Thoracic aorta (tissue), 1 donor: Measurements from ENCODE around the genes ATP6V1F, ATP6V1FNB and TMEM209.

GRCh38 chr7:128591670-128592536 lies 80.2 kb upstream of the GARIN1A start:
- RAMPAGE, long total RNA = no peak

DNA sequence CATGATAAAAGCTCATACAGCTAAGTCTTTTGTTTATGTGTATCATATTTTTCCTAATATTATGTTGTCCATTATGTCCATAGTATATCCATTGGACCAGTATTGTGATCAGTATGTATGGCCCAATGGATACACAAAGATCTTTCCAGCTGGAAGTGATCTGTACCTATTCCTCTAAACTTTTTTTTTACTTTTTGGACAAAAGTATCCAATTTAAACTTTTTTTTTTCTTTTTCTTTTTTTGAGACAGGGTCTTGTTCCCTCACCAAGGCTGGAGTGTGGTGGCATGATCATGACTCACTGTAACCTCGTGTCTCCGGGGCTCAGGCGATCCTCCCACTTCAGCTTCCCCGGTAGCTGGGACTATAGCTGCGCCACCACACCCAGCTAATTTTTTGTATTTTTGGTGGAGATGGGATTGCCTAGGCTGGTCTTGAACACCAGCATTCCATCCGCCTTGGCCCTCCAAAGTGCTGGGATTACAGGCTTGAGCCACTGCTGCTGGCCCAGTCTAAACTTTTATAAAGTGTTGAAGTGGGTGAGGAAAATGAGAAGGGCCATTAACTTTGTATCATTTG lies 4.2 kb downstream of the CALU start:
- RAMPAGE, long total RNA = no peak

GRCh38 chr7:128862195-128863385 lies at the start of gene ATP6V1F:
ATP6V1F (plus strand) TSS chr7:128862856.
- RAMPAGE, long total RNA = start-site peak on the plus strand at chr7:128862844-128862895, 527 reads

DNA sequence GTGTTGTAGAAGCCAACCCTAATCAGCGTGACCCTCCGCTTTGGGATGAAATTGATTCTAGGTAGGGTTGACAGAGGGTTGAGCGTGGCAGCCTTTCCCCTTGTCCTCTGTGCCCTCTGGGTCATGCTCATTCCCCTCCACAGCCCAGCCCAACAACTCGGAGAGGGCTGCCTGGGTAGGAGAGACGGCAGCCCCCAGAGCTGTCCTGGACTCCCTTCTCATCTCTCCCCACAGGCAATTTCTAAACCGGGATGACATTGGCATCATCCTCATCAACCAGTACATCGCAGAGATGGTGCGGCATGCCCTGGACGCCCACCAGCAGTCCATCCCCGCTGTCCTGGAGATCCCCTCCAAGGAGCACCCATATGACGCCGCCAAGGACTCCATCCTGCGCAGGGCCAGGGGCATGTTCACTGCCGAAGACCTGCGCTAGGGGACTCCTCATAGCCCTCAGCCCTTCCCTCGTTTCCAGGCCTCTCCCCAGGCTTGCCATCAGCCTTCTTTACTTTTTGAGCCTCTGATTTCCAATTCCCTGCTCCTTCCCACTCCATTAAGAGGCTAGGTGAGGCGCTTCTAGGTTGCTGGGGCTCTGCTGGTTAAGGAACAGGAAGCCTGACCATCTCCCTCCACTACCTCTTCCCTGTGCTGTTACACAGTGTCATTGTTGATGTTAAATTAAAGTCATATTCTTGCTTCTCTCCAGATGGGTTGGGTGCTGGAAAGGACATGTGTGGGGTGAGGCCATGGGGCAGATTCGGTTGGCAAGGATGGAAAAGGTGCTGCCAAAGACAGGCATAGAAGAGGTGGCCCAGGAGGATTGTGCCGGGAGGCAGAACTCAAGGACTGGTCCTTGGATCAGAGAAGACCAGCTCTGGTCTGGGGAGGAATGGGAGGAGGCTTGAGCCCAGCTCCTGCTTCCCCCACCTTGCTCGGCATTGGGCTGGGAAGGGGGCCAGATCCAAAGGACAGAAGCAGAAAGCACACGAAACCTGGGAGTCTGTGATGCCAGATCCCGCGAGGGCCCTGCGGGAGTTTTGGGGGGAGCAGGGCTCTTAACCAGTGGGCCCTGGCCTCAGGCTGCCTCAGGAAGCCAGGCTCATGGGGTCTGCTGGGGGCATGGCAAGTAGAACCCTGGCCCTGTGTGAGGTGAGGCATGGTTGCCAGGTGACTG lies 600 bp upstream of the ATP6V1FNB start:
- RAMPAGE, long total RNA = no peak

DNA sequence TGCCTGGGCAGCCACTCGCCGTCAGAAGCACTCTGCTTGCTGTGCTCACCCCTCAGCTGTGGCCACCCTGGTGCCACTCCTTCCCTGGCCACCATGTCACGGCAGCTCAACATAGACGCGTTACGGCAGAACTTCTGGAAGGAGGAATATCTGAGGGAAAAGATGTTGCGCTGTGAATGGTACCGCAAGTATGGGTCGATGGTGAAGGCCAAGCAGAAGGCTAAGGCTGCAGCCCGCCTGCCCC lies at the start of gene ATP6V1FNB:
TSS of gene ATP6V1FNB (plus strand) at position 14 of the 244 bp plus-strand sequence.
- RAMPAGE, long total RNA = no peak

DNA sequence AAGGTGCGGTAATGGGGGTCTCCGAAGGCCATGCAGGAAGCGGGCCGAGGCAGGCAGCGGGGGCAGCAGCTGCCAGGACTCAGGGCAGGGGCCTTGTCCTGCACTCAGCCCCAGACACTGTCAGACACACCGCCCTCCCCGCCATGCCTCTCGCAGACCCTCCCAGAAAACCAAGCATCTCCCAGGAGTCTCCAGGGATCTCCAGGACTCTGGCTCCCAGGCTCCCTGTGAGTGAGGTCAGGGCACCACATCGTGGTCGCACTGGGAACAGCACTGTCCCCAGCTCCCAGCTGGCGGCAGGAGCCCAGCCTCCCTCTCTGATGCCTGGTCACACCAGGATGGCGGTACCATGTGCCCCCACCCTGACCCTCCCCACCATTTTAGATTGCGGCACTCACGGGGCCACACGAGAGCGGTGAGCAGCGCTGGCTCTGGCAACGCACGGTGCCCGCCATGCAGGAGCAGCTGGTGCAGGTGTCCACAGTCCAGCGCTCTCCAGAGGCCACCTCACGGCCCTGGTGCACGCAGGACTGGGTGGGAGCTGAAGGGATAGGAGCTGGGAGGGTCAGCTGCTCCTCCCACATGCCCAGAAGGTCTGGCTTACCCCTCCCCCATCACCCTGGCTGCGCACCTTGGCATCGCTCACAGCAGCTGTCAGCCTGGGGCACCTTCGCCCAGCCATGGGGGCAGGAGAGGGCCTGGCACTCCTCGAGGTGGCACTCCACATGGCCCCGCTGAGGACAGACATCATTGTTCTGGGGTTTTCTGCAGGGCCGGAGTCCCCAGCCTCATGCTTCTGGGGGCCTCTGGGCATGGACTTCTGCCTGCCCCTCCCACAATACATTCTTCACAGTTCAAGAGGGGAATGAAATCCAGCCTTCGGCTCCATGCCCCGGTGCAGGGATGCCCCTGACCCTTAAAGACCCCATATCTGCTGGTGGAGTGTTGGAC lies 14.1 kb downstream of the ATP6V1FNB start:
- RAMPAGE, long total RNA = no peak

DNA sequence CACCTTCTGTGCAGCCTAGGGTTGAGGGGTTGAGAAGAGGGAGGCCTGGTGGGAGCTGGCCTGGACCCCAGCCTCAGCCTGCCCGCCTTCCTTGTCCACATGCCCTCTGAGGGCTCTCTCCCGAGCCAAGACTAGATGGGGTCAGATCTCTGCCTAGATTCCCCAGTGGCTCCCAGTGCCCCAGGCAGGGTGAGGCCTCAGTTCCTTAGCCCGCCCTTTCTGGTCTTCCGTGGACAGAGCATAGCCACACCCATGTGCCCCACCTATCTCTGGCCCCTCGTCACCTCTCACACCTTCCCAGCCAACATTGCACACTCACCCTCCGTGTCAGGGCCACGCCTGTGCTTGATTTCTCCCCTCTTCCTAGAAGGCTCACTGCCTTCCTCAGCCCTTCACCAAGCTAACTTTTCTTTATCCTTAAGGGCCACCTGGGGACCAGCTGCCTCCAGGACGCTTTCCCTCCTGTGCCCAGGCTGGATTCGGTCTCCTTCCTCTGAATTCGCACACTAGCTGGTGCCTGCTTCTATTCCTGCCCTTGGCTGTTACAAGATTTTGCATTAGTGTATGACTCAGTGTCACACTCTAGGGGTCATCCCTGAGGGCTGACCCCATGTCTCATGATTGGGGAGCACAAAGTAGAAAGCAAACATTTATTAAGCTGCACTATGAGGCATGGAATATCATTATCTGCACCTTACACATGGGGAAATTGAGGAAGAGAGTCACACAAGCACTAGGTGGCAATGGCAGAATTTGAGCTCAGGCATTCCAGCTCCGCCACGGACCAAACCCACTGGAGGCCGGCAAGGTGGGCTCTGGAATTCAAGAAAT lies 7.4 kb downstream of the KCP start:
- RAMPAGE, long total RNA = no peak

GRCh38 chr7:128948919-128950125 lies 11.6 kb downstream of the IRF5 start:
- RAMPAGE, long total RNA = no peak

GRCh38 chr7:129278825-129279397 lies 54.1 kb downstream of the AHCYL2 start:
- RAMPAGE, long total RNA = no peak

DNA sequence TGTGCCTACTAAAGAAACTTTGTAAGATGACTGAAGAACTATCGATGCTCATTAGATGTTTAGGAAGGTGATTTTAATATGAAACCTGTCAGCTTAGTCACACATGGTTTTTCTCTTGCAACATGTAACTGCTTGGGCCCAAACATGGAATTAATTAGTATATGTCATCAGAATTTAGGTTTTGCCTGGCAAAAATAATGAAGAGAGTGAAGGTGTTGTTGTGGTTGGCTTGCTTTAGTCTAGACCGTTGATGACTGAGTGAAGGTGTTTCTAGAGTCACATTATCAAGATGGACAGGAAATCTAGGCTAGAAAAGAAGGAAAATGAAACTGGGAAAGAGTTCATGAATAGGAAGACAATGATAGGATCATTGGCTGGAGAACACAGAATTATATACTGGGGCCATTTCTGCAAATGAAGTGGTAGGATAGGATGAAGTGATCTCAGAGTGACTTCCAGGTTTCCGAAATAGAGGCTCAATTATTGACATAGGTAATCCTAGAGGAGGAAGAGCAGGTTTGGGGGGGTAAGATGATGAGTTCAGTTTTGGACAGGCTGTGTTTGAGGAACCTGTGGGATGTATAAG lies 88.8 kb upstream of the STRIP2 start:
- RAMPAGE, long total RNA = no peak

DNA sequence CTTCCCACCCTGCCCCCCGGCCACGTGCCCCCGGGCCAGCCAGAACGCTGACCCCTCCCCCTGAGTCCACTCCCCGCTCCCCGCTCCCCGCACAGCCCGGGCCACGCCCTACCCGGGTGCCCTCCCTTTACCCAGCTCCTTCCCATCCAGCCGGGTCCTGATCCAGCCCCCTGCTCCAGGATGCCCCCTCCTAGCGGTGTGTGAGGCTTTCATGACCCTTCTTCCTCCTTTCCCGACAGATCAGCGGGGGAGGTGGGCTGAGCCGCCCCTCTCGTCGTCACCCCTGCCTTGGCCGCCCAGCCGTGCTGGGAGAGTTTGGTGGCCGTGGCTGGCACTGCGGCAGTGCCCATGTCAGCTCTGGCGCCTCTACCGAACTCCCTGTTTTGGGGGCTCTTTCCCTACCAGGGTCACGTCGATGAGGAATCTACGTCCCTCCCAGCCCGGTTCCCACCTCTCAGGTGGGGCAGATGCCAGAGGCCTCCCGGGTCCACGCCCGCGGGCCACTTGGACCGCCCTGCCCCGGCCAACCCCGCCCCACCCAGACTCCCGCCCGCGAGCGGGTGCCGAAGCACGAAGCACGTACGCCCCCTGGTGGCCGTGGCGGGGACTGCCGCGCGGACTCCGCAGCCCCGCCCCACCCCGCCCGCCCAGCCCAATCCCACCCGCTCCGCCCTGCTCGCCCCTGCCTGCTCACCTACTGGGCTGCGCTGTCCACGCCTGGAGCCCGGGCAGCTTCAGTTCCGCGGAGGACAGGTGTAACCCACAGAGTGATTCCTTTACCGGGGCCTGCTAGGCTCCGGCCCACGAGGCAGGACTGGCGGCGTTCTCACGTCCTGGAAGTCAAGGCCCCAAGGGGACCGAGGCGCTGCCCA lies 127.2 kb downstream of the UBE2H start:
- RAMPAGE, long total RNA = no peak

DNA sequence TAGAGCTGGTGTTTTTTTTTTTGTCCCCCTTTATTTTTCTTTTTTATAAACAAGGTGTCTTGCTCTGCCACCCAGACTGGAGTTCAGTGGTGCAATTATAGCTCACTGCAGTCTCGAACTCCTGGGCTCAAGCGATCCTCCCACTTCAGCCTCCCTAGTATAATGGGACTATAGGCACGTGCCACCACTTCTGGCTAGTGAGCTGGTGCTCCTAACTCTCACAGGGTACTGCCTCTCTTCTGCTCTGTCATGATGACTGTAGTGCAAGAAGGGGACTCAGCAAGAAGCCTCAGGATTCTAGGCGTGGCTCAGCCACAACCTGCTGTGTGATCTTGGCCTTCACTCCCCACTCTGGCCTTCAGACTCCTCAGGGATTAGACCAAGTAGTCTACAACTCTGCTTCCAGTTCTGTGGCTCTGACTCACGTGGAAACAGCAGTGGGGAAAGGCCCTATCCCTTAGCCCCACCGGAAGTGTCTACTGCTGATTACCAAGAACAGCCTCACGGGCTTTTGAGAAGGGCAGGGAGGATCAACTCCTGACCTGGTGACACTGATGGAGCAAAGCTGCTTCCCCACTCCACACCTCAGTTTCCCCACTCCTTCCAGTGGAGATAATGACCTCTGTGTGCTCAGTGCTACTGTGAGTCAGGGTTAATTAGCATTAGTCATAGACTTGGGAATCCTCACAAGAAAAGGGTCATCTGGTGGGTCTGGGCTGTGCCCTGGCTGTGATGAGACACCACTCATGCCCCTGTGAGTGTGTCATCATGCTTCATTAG lies 41.2 kb downstream of the ZC3HC1 start:
- RAMPAGE, long total RNA = no peak

- RAMPAGE, long total RNA = no peak
Observed at GRCh38 chr7:130071881-130072722, 1.8 kb downstream of the KLHDC10 start.

- RAMPAGE, long total RNA = no peak
Observed at GRCh38 chr7:130122042-130122576, 51.8 kb downstream of the KLHDC10 start.

GRCh38 chr7:130133370-130134518 lies 63.4 kb downstream of the KLHDC10 start:
- RAMPAGE, long total RNA = no peak

DNA sequence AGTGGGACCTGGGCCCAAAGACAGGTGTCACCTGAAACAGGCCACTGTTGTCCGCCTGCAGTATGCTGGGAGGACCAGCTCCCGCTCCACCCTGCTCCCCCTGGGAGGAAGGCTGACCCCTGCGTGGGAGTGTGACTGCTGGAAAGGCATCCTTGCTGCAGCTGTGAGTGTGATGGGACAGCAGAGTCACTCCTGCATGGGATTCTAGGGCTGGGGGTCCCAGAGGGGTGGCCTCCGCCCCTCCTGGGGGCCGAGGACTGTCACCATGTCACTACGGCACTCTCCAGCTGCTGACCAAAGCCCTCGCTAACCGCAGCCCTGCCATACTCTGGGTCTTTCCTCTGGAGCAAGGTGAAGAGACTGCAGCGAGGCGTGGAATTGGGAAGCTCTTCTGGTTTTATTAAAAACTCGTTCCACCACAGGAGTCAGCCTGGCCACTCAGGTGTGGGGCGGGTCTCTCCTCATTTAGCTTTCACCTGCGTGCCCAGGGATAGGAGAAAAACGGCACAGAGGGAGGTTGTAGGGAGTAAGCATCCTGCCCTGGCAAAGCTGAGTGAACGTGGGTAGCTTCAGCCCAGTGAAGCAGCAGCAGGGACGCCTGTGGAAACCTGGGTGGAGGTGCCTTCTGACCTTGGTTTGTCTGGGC lies 62.9 kb downstream of the TMEM209 start:
- RAMPAGE, long total RNA = no peak

DNA sequence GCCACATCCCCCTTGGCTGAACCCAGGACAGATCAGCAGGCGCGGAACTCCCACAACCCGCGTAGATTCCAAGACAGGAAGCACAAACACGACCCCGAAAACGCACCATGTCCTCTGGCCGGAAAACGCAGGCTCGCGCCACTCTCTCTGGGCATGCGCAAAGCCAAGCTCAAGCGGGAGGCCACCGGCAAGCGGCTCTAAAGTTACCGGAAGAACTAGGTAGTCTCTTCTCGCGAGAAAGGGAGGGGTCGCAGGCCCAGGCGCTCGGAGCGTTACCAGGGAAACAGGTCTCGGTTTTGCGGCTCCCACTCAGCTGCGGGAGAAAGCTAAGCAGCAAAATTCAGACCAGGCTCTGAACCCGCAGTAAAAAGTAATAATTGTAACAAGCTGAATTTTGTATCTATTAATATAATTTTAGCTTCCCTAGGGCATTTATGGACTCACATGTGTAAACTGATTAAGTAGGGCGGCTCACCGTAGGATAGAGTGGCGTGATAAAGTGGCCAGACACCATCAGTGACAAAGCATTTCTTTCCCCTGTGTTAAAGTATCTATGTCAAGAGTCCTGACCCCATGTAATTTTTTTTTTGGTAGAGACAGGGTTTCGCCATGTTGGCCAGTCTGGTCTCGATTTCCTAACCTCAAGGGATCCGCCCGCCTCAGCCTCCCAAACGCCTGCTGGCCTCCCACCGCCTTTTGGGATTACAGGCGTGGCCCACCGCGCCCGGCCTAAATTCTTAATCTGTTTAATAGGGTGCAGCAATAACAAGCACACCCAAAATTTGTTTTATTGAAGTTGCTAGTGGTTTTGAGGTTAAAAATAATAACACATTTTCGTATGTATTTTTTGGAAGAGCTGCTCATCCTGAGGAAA lies at the start of gene TMEM209:
TSS of gene TMEM209 (minus strand) at position 140 of the 874 bp plus-strand sequence.
- RAMPAGE, long total RNA = start-site peak on the minus strand centred at position 140 of the sequence, 19 bp wide, 132 reads

GRCh38 chr7:130272359-130273039 lies 5.8 kb downstream of the CPA2 start:
- RAMPAGE, long total RNA = no peak

DNA sequence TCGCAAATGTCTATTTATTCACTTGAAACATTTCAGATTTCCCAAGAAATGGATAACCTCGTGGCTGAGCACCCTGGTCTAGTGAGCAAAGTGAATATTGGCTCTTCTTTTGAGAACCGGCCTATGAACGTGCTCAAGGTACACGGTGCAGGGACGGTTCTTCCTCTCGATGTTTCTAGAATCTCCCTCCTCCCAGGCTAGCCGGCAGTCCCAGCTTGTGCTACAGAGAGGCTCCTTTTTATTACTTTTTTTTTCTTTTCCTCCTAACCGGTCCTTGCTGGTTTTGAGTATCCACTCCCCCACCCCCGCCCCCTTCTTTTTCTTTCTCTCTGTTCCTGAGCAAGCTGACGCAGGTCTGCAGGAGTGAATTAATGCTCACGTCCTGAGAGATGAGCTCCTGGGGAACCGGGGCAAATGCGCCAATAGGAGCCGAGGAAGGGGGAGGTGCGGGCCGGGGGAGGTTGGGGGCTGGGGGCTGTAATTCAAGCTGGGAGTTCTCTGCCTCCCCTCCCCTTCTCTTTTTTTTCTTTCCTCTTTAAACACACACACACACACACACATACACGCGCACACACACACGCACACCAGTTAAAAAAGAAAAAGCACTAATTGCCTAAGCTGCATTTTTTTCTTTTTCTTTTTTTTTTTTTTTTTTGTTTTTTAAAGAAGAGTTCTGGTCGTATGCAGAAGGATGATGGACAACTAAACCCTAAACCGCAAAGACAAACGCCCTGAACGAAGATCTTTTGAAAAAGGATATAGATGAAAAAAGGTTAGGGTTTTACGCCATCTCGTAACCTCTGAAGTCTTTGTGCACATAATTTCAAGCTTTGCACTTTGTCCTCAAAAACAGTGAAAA lies 6.6 kb downstream of the CPA2 start:
- RAMPAGE, long total RNA = no peak

GRCh38 chr7:130380961-130381267 lies 620 bp downstream of the CPA1 start:
- RAMPAGE, long total RNA = no peak